ENCODE results near the genes CPPED1 and BMERB1.

DNA sequence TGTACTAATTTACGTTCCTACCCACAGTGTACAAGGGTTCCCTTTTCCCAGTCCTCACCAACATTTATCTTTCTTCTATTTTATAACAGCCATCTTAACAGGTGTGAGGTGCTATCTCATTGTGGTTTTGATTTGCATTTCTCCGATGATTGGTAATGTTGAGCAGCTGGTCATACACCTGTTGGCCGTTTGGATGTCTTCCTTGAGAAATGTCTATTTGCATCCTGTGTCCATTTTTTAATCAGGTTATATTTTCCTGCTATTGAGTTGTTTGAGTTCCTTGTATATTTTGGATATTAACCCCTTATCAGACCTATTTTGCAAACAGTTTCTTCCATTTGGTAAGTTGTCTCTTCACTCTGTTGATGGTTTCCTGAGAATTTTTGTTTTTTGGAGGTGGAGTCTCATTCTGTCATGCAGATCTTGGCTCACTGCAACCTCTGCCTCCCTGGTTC is 279.5 kb downstream of the SNX29 start:
- RRBS = no CpG with 5 or more reads among the region's 3 CpGs

GRCh38 chr16:12535991-12536241 is 267.8 kb downstream of the CPPED1 start:
- RRBS = no CpG with 5 or more reads among the region's 7 CpGs

DNA sequence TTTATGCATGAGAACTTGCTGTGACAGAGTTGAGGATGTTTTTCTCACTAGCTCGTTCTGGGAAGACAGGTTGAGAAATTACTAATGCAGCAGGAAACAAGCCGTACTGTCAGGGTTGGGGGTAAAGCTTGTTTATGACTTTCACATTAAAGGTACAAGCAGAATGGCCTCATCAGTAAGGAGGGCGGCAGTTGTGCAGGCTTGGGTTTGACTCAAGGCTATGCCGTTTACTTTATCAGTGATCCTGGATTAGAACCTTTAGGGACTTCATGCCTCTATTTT is 267.5 kb downstream of the CPPED1 start:
- RRBS = no CpG with 5 or more reads among the region's 4 CpGs

GRCh38 chr16:12612384-12613029 is 191.2 kb downstream of the CPPED1 start:
- RRBS = no CpG with 5 or more reads among the region's 12 CpGs

- RRBS = 2% methylated on average over 8 of the region's 60 CpGs
Observed at GRCh38 chr16:12803231-12804376, at the start of gene CPPED1. TSS of gene CPPED1 (minus strand) at chr16:12803887.

DNA sequence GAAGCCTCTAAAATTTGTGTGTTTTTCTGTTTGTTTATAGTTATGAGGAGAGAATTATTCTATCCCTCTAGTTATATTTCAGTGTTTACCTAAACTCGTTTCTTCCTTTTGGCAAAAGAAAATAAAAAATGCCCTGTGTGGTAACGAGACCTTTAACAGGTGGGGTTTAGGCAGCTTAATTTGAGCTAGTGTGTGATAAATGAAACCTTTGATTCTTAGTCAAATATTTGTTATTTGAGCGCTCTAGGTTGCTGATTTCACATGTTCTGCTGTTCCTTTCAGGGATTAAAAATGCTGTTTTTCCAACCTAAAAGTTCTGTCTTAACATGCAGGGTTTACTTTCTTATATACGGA is 17.5 kb downstream of the ERCC4 start:
- RRBS = no CpG with 5 or more reads among the region's 4 CpGs

DNA sequence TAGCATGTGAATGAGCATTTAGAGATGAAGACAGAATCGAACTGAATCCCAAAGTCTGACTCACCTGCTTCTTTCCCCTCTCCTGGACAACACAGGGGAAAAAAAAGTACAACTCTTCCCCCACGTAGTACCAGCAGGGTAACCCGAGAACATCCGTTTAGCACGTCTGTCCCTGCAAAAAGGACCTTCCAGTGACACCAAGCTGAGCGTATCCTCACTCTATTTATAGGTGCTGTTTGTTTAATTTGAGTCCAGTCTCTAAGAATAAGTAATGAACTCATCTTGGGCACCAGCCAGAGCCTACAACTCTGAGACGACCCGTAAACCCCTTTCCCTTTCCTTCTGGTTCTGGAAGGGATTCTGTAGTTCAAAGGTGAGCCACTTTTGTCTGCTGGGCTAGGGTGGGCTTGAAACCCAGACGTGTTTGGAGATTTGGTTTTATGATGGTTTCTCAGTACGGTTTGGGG is 74.6 kb downstream of the ERCC4 start:
- RRBS = no CpG with 5 or more reads among the region's 10 CpGs

DNA sequence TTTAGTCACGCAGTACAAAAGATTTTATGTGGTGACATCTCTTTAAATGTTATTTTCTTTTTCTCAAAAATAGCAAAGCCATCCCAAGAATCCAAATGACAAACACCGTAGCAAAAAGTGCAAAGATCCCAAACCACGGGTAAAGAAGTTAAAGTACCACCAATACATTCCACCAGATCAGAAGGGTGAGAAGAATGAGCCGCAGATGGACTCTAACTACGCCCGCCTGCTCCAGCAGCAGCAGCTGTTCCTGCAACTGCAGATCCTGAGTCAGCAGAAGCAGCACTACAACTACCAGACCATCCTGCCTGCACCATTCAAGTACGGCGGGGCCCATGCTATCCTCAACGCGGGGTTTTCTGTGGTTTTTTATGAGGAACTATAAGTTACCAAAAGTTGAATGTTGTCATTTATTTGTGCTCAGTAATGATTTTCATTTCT is 169.1 kb downstream of the MRTFB start:
- RRBS = no CpG with 5 or more reads among the region's 10 CpGs

DNA sequence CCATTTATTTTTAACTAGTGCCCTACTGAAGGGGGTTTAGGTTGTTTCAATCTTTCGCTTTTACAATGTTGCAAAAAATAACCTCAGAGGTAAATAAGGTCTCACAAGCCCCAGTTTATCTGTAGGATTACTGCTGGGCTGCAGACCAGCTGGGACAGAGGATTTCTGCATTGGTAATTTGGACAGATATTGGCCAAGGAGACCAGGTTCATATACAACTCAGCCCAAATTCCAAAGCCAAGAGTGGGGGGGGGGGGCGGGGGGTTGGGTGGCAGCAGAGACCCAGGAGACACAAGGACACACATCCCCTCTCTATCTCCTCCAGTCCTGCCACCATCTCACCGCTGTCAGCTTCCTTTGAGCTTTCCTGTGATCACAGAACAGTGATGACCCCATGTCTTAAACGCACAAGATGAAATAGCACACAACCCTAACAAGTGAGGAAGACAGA is 274.9 kb downstream of the PARN start:
- RRBS = no CpG with 5 or more reads among the region's 4 CpGs

DNA sequence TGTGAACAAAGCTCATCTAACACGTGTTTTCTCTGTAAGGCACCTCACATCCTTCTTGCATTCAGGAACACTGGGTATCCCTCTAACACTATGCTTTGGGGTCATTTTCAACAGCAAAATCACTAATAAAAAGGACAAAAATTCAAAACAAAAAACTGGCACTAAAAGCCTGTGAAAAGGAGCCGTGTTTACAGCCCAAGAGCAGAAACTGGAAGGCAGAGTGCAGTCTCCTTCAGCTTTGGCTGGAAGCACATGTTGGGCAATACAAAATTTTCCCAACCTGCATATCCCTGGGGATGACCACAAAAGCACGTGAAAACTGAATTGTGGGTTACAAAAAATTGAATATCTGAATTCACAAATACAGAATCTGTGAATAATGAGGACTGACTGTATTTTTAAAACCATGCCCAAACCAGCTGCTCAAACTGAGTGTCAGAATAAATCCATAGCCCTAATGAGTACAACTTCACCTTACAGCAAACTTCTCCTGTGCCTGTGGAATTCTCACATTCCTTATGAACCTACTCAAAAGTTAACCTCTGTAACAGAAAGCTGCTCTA is 102.3 kb downstream of the PARN start:
- RRBS = no CpG with 5 or more reads among the region's 3 CpGs

- RRBS = 7% methylated on average over 6 of the region's 20 CpGs
Observed at GRCh38 chr16:15144169-15144680, 50.2 kb upstream of the RRN3 start.

DNA sequence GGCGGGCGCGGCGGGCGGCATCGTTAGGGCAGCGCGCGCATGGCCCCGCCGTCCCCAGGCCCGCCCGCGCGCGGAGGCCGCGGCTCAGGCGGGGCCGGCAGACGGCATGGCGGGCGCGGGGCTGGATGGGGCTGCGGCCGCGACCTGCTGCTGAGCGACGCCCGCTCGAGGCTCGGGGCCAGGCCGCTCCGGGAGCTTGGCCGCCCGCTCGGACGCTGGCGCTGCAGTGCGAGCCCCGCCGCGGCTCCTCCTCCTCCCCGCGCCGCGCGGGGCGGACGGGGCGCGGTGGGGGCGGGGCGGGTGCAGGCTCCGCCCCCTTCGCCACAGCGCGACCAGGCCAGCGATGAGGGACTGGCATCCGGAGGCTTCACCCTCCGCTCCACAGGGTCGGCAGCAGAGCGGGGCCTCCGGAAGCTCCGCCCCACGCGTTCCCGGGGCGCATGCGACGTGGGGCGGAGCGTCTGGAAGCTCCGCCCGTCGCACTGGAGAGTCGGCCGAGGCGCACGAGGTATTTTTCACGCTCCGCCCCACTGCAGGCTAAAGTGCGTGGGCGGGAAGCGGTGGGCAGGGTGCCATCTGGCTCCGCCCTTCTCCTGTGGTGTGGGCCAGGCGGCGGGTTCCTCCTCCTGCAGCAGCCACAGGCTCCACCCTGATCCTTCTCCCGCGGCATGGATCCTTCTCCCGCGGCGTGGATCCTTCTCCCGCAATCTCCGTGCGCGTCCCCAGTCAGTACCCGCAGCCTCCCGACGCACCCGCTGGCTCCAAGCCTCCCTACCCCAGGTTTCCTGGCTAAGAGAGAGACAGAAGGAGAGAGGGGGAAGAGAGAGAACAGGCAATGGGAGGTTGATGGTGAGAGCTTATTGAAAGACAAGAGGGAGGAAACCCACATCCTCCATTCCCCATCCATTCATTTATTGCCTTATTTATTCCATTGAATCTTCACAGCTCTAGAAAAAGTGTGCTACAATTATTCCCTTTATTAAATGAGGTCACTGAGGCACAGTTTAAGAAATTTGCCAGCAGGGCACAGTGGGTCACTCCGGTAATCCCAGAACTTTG is 60.8 kb upstream of the RRN3 start:
- RRBS = no CpG with 5 or more reads among the region's 102 CpGs

- RRBS = 2% methylated on average over 12 of the region's 78 CpGs
Observed at GRCh38 chr16:15434236-15435556, at the start of gene BMERB1. TSS of gene BMERB1 (plus strand) at chr16:15434588.

GRCh38 chr16:15487561-15488051 is 53.2 kb downstream of the BMERB1 start:
- RRBS = no CpG with 5 or more reads among the region's 7 CpGs

- RRBS = no CpG with 5 or more reads among the region's 29 CpGs
Observed at GRCh38 chr16:15501988-15502900, 67.9 kb downstream of the BMERB1 start.

DNA sequence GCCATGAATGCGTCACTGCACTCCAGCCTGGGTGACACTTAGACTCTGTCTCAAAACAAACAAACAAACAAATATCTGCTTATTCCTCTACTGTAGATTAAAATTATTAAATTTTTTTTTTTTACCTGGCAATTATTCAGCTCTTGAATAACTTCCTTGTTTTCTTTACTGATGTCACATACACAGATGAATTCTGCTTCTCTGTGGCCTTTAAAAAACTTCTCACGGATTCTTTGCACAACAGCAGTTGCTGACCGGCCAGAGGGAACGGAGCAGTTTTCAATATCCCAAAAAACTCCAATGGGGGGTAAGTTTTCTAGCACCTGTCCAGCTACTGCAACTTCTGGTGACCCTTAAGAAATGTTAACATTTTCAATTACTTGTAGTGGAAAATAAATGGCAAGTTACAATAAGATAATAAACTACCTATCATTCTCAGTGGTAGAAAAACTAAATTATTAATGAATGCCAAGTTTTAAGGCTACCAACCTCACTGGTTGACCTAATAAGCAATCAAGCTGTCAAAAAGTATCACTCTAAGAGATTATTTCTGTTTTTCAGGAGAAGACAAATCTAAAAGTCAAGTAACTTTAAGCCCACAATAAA is 9.4 kb downstream of the MARF1 start:
- RRBS = no CpG with 5 or more reads among the region's 4 CpGs

GRCh38 chr16:15650729-15651447 is 843 bp downstream of the NDE1 start:
- RRBS = no CpG with 5 or more reads among the region's 24 CpGs

- RRBS = no CpG with 5 or more reads among the region's 8 CpGs
Observed at GRCh38 chr16:15703884-15704195, 53.8 kb downstream of the NDE1 start.

GRCh38 chr16:15717113-15717486 is 67.1 kb downstream of the NDE1 start:
- RRBS = no CpG with 5 or more reads among the region's 20 CpGs

- RRBS = no CpG with 5 or more reads among the region's 20 CpGs
Observed at GRCh38 chr16:15721208-15721898, 71.3 kb downstream of the NDE1 start.